Esophagus muscularis mucosa (tissue), 4 donors: Measurements from ENCODE around the genes PAX8 and SLC35F5.

- PRO-cap: no peak
- RAMPAGE, long total RNA, 4 experiments: no peak in any of the 4 experiments
Measured at GRCh38 chr2:112985055-112985625, 7.3 kb downstream of the IL36G start.

DNA sequence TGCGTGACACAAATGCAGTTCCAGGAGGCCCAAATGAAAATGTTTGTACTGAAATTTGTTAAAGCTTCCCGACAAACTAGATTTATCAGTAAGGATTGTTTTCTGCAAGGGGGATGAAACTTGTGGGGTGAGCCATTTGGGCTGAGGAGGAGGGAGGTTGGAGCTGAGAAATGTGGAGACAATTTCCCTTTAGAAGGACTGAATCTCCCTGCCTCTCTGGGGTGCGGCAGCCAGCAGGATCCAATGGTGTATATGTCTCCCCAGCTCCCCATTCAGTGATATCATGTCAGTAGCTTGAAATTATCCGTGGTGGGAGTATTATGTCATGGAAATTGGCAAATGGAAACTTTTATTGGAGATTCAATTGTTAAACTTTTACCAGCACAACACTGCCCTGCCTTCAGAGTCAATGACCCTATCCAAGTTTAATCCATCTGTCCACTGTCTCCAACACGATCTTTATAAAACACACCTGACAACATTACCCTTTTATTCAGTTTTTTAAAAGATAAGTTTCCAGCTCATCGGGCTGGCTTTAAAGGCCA is 5.1 kb upstream of the IL1RN start:
- PRO-cap: no peak
- RAMPAGE, long total RNA, 4 experiments: no peak in any of the 4 experiments

GRCh38 chr2:113219812-113220480 is 46.2 kb downstream of the PSD4 start:
- PRO-cap: bidirectional peak, plus-strand start at chr2:113220190, minus-strand start at chr2:113220101
- RAMPAGE, long total RNA, 4 experiments: no peak in any of the 4 experiments

DNA sequence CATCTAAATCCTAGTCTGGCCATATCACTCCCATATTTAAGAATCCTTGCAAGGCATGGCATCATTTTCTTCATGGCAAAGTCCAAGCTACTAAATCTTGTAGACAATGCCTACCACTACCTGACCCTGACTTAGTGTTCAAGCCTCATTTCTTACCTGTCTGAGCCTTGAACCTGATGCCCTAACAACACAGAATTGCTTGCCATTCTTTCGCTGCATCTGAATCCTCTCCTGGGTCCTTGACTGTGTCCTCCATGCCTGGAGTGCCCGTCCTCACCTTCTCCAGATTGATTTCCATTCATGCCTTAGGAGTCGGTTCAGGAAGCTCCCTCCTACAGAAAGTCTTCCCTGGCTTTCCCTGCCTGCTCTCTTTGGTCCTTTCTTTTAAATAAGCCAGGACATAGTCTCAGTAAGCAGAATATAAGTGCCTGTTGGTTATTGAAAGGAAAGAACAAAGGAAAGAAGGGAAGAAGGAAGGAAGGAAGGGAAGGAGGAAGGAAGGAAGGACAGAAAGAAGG is 24.1 kb downstream of the PAX8 start:
- PRO-cap: no peak
- RAMPAGE, long total RNA, 4 experiments: no peak in any of the 4 experiments

- PRO-cap: no peak
- RAMPAGE, long total RNA, 4 experiments: no peak in any of the 4 experiments
Measured at GRCh38 chr2:113263400-113263803, 15.3 kb downstream of the PAX8 start.

DNA sequence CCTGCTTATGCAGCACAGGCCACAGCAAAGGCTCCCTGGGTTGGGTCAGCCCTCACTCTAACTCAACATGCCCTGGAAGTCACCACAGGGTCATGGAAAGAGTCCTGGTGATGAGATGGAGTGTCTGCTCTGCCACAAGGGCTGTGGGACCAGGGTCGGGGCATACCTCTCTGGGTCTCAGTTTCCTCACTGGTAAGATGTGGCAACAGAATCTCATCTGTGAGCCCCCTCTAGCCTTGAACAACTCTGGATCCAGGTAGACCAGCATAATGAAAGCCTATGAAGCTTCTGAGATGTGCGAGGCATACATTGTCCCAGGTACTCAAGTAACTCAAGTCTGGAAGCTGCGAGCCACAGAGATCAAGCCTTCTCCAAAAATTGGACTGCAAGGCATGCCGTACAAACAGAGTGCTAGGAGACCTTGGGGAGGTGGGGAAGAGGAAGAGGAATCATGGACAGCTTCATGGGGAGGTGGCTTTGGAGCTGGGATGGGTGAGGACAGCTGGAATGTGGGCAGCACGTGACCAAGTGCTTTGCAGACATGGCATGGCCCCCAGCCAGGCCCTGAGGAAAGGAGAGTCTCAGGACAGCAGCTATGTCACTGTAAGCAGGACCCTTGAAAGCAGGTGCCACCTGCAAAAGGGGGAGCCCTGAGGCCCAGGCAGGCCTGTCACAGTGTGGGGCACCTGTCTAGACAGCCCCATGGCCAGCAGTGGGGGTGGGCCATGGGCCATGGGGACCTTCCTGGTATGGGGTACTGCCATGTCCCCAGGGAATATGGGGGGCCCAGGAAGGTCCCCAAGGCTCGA is 10.3 kb downstream of the PAX8 start:
- PRO-cap: no peak
- RAMPAGE, long total RNA, 4 experiments: no peak in any of the 4 experiments

DNA sequence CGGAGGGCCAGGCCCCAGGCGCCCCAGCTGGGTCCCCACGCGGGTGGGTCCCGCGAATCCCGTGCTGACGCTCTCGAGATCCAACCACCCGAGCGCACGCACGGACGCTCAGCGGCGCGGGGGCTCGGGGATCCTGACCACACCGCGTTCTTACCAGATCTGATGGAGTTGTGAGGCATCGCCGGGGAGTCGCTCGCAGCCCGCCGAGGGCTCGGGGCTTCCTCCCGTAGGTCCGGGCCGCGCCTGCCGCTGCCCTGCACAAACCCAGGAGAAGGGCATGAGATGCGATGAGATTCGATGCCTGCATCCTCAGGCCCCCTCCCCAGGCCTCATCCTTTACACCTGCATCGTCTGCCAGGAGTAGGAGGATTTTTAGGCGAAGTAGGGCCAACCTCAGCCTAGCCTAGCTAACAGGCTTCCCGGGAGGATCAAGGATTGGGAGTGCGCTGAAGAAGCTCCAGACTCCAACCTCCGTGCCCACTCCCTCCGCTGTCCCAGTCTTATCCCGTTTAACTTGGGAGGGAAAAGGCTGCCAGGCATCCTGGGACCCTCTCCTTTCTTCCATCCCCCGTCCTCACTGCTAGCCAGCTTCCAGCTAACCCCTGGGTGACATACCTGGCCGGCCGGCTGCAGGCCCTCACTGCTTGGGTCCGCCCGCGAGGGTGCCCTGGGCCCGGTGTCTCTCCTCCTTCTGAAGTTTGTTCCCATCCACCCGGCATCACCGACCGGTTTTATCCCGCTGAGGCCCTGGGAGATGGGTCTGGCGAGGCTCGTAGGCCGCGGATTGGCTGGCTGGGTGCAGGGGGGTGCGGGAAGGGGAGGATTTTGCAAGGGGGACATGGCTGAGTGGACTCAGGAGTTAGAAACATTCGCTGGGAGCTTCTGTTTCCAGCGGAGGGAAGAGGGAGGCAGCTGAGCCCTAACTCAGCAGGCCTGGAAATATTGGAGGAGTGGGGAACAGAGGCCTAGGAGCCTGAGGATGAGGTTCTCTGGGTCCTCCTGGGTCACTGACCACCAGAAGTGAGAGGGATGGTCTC is at the start of gene PAX8:
PAX8 (minus strand) TSS at position 706 of the 1,037 bp plus-strand sequence.
- PRO-cap: no peak
- RAMPAGE, long total RNA, 4 experiments: no peak in any of the 4 experiments

DNA sequence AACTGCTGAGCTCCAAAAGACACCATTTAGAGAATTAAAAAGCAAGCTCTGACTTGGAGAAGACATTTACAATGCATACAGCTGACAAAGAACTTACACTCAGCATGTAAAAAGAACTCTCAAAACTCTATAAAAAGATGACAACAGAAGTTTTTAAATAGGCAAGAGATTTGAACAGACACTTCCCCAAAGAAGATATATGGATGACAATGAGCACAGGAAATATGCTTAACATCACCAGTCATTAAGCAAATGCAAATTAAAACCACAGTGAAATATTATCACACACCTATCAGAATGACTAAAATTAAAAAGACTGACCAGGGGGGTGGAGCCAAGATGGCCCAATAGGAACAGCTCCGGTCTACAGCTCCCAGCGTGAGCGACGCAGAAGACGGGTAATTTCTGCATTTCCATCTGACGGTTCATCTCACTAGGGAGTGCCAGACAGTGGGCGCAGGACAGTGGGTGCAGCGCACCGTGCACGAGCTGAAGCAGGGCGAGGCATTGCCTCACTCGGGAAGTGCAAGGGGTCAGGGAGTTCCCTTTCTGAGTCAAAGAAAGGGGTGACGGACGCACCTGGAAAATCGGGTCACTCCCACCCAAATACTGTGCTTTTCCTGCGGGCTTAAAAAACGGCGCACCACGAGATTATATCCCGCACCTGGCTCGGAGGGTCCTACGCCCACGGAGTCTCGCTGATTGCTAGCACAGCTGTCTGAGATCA is 28.9 kb downstream of the RABL2A start:
- PRO-cap: no peak
- RAMPAGE, long total RNA, 4 experiments: no peak in any of the 4 experiments

DNA sequence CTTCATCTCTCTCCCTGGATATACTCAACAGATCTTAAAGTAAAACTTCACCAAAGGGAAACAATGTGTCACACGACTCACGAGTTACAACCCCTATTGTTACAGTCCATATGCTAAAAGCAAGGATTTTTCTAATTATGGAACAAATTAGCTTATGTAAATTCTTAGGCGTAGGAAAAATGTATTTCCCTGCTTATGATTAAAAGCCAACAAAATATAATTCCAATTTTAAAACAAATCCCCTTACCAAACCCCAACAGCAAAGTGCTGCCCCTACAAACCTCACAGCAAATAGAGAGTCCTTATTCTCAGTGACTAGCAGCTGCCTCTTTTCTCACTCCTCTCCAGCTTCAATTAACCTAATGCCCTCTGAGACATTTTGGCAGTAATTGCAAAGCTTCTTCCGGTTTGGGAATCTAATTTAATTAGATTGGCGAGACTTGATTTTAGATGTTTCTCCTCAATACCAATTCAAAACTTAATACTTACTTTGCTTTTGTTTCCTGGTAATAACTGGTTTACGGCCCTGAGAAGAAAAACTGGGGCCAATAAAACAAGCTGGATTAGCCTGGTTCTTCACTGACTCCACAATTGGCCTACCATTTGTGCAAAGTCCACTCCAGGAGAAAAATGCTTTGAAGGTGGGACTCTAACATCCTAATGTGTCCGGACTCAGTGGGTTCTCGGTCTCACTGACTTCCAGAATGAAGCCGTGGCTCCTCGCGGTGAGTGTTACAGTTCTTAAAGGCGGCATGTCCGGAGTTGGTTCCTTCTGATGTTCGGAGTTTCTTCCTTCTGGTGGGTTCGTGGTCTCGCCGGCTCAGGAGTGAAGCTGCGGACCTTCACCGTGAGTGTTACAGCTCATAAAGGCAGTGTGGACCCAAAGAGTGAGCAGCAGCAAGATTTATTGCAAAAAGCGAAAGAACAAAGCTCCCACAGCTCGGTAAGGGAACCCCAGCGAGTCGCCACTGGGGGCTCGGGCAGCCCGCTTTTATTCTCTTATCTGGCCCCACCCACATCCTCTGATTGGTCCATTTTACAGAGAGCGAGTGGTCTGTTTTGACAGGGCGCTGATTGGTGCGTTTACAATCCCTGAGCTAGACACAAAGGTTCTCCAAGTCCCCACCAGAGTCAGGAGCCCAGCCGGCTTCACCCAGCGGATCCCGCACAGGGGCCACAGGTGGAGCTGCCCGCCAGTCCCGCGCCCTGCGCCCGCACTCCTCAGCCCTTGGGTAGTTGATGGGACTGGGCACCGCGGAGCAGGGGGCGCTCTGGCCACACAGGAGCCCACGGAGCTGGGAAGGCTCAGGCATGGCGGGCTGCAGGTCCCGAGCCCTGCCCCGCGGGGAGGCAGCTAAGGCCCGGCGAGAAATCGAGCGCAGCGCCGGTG is 52.7 kb downstream of the SLC35F5 start:
- PRO-cap: no peak
- RAMPAGE, long total RNA, 4 experiments: no peak in any of the 4 experiments

DNA sequence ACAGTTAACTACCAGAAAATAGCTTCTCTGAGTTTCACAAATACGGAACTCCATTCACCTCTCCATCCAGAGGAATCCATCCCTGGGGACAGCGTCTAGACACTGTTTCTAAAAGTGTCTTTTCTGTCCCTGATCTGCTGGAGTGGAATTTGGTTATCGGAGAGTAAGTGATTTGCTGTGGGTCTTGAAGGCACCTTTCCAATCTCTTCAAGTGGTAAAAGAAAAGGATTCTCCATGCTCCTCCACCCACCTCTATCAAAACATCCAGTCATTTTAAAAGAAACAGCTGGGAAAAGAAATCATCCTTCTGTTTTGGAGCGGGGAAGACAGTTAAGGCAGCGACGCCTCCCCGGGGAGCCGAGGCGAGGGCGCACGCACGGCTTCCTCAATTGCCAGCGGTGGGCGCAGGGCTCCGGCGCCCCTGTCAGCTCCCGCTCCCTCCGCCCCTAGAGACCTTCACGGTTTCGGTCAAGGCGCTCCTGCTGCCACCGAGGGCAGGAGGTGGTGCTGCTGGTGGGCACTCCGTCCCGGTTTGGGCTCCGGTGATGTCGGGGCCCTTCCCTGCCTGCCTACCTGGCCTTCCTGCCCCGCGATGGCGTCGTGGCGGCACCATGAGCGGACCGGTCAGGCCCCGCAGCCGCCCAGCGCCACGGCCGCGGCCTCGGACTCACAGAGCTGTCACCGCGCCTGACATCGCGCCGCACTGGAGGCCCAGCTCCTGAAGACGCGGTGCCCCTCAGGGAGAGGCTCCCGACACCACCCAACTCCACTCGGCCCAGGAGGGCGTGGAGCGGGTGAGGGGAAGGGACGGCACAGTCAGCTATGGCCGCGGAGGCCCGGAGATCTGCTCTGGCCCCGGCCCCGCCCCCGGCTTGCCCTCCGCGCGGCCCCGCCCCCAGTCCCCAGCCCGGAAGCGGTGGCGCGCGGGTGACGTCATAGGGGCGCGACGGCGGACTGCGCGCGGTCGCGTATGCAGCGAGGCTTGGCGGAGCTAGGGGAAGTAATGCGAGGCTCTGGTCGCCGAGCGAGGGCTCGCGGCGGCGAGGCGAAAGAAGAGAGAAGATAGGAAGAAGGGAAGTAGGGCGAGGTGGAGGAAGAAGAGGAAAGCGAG is at the start of gene SLC35F5:
SLC35F5 (minus strand) TSS at position 846 of the 1,111 bp plus-strand sequence.
- PRO-cap: unidirectional peak, plus-strand start at position 388 of the sequence; bidirectional peak, plus-strand start at position 936 of the sequence, minus-strand start at position 846 of the sequence
- RAMPAGE, long total RNA, 4 experiments: start-site peak on the minus strand in 4 of 4 experiments, centred at positions 793 to 801 of the sequence, 173 to 499 reads per replicate

- PRO-cap: no peak
- RAMPAGE, long total RNA, 4 experiments: no peak in any of the 4 experiments
Measured at GRCh38 chr2:113849038-113849429, 40.9 kb upstream of the ACTR3 start.

DNA sequence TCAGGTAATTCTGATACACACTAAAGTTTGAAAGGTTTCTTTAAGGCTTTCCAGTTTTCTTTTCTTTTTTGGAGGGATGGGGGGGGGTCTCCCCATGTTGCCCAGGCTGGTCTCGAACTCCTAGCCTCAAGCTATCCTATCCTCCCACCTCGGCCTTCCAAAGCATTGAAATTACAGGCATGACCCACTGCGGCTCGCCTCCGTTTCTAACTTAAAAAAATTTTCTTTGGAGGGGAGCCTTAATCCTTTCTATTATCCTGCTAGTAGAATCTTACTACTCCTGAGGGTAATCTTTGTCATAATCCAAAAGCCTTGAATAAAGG is 910 bp upstream of the ACTR3 start:
- PRO-cap: no peak
- RAMPAGE, long total RNA, 4 experiments: no peak in any of the 4 experiments

DNA sequence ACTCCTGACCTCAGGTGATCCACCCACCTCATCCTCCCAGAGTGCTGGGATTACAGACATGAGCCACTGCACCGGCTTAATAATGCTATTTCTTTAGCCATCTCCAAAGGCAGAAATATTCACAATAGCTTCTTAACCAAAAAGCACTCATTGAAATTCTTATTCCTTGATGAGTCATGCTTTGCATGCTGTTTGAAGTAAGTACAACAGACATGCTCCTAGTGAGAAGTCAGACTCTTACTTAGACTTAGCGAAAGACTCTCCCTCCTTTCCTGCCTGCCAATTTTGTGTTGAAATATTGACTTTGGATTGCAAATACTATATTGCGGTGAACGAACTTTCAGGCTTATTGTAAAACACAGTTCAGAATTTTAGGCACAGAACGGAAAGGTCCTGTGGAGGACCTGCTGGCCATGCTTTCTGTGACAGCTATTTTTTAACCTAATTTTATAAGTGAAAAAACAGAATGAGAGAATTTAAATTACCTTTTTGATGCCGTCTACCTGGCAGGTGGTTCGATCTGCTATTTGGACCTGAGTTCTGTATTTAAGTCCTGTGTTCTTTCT is 4.5 kb downstream of the ACTR3 start:
- PRO-cap: no peak
- RAMPAGE, long total RNA, 4 experiments: no peak in any of the 4 experiments

GRCh38 chr2:113974541-113975063 is 84.7 kb downstream of the ACTR3 start:
- PRO-cap: no peak
- RAMPAGE, long total RNA, 4 experiments: no peak in any of the 4 experiments

DNA sequence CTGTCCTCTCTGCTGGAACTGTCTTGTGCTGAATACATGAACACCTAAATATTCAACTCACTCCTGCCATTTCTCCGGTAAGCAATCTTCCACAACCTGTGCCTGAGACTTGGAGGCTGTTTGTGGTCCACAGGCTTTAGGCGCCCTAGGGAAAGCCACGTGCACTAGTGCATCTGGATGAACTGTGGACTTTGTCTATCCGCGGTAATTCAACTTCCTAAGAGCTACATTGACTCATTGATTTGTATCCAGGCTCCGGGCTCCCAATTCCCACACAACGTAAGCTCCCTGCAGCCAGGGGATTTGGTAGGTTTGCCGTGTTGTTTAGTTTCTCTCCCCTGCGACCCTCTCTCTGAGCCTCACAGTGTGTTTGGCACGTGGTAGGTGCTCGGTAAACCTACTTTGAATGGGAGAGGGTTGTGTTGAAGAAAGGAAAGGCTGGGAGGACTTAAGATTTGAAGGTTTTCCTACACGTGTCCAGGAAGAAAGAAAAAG is 718.2 kb downstream of the DPP10 start:
- PRO-cap: no peak
- RAMPAGE, long total RNA, 4 experiments: no peak in any of the 4 experiments

DNA sequence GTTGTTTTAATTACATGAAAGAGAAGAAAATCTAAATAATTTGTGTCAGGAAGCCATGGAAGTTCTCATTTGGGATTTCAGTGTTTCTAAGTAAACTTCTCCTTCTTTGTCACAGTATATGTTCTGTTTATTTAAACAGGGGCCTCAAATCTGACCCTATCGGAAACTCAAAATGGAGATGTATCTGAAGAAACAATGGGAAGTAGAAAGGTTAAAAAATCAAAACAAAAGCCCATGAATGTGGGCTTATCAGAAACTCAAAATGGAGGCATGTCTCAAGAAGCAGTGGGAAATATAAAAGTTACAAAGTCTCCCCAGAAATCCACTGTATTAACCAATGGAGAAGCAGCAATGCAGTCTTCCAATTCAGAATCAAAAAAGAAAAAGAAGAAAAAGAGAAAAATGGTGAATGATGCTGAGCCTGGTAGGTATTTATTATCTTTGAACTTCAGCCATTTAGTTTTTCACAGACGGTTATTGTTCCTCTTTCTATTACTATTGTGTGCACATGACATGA is 2.9 kb downstream of the DDX18 start:
- PRO-cap: no peak
- RAMPAGE, long total RNA, 4 experiments: no peak in any of the 4 experiments

- PRO-cap: no peak
- RAMPAGE, long total RNA, 4 experiments: no peak in any of the 4 experiments
Measured at GRCh38 chr2:117949069-117949679, 64.7 kb downstream of the CCDC93 start.

DNA sequence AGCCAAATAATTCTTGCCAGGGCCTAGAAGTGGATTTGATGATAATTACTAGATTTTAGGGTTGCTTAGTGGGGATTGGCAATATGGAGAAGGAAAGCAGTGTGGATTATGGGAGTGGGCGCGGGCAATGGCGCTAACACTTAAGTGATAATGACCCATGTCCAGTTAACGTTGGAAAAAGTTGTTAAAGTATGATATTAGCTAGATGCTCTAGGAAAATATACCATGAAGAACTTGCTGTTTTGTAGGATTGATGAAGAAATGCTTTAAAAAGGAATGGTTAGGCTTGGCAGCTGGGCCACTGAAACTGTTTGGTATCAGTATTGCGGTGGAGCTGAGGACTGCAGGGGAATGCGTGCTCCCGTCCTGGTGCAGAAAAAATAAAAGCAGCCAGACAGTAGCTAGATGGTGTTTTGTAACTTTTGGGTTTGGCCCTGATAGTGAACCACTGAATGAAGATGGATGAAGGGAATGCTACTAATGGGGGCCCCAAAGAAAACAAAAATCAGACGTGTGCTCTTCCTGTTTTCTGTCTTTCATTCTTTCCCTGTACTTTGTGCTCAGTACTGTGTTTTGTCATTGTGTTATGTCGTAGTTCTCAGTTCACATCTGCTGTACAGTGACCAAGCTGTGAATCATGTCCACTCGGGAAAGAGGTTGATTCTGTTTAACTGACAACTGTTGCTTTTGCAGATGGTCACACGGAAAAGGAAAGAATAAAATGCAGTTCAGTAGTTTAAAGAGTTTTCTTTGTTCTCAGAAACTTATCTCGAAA is 999 bp downstream of the INSIG2 start:
- PRO-cap: no peak
- RAMPAGE, long total RNA, 4 experiments: no peak in any of the 4 experiments

DNA sequence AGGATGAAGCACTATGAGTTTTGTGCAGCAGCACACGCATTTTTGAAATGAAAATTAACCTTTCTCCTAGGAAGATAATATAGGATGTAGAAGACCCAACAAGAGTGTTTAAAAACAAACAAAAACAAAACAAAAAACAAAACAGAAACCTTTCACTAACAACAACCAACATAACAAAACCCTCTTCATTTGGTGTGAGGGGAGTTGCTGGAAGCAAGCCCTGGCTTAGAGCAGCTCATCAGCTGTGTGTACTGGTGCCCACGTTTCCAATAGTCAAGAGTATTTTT is 134.3 kb downstream of the INSIG2 start:
- PRO-cap: no peak
- RAMPAGE, long total RNA, 4 experiments: no peak in any of the 4 experiments

- PRO-cap: no peak
- RAMPAGE, long total RNA, 4 experiments: no peak in any of the 4 experiments
Measured at GRCh38 chr2:118806726-118807850, 40.4 kb downstream of the EN1 start.